Hair follicular keratinocyte (primary cell): ENCODE data around the genes DCDC2B, ZBTB8OS and SYNC.

GRCh38 chr1:31848287-31848673 lies 32.5 kb upstream of the SPOCD1 start:
- RAMPAGE, long total RNA: no peak

DNA sequence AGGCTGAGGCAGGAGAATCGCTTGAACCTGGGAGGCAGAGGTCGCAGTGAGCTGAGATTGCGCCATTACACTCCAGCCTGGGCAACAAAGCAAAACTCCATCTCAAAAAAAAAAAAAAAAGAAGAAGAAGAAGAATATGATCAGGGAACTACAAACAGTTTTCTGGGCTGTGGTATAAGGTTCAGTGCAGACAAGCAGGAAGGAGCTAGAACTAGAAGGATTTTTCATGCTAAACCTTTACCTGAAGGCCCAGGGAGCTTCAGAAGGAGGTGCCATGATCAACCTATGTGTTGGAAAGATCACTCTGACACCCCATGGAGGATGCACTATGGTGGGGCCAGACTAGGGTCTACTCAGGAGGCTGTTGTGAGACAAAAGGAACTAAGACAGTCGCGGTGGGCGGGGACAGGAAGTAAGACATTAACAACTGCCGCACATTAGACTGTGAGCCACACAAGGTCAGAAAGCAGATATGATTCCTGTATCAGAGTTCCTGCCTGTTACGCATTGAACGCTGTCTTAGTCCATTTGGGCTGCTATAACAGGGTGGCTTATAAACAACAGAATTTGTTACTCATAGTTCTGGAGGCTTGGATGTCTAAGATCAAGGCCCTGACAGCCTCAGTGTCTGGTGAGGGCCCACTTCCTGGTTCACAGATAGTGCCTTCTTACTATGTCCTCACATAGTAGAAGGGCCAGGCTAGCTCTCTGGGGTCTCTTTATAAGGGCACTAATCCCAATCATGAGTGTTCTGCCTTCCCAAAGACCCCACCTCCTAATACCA lies 49.0 kb downstream of the PTP4A2 start:
- RAMPAGE, long total RNA: no peak

- RAMPAGE, long total RNA: no peak
Observed at GRCh38 chr1:31913533-31914272, 24.5 kb downstream of the PTP4A2 start.

DNA sequence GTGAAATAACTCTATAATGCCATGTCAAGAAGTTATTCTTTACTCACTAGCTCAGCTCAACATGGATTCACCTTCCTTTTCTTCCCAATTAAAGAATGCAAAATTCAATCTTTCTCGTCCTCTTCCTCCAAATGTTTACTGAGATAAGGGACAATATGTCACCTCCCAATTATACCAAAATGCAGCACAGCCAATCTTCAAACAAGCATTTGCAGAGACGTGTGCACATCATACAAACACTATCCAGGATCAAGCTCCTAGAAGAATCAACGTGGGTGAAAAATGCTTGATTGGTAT lies 7.3 kb downstream of the PTP4A2 start:
- RAMPAGE, long total RNA: no peak

DNA sequence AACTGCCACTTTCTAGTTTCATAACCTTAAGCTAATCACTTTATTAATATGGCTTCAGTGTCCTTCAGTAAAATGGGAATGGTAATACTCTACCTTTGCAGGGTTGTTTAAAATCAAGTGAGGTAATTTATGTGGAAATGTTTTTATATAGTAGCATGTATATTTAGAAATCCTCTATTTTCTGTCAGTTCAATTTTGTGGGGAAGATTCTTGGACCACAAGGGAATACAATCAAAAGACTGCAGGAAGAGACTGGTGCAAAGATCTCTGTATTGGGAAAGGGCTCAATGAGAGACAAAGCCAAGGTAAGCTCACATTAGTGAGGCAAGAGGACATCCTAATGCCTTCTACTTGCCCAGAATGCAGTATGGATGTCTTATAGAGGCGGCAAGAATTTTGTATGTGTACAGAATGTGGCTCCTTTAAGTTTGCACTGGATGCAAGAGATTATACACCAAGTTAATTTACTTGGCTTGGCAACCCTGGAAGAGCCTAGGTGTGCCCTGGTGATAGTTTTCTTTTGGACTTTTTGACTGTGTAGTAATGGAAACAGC lies 17.7 kb downstream of the KHDRBS1 start:
- RAMPAGE, long total RNA: no peak

DNA sequence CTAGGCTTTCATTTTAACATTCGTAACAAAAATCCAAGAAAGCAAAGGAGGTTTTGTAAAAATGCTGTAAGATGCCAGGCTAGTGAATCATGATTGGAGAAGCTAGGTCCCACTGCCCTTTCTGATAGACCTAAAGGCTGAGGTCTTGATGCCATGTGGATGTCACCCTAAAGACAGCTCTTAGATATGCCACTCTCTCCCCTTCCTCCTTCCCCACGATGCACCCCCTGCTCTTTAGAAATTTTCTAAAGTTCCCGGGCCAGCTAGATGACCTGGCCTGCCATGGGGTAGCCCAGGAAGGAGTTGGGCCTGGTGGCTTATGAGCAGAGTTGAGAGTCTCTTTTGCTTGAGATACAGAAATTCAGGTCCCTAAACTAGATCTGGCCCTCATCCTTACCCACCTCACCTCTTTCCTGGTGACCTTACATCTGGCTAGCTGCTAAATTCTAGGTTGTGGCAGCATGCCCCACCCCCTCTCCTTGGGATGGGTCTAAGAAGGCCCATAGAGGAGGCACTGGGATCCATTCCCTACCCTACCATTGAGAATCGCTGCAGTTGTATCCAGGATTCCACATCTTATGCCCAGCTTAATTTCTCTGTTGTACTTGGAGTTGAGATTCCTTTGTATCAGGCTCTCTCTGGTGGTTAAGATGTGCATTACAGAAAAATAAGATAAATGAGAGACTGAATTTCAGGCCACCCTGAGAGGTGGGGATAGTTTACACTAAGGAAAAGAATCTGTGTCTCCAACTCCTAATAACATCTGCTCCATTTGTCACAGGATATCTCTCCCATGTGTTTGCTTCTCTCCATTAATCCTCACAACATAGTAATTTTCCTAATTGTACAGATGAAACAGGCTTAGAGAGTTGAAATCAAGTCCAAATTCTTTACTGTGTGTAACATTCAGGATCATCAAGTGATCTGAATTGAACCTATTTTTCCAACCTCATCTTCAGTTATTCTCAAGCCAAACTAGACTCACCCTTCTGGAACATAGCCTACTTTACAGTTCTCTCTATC lies 9.5 kb upstream of the TMEM39B start:
- RAMPAGE, long total RNA: no peak

DNA sequence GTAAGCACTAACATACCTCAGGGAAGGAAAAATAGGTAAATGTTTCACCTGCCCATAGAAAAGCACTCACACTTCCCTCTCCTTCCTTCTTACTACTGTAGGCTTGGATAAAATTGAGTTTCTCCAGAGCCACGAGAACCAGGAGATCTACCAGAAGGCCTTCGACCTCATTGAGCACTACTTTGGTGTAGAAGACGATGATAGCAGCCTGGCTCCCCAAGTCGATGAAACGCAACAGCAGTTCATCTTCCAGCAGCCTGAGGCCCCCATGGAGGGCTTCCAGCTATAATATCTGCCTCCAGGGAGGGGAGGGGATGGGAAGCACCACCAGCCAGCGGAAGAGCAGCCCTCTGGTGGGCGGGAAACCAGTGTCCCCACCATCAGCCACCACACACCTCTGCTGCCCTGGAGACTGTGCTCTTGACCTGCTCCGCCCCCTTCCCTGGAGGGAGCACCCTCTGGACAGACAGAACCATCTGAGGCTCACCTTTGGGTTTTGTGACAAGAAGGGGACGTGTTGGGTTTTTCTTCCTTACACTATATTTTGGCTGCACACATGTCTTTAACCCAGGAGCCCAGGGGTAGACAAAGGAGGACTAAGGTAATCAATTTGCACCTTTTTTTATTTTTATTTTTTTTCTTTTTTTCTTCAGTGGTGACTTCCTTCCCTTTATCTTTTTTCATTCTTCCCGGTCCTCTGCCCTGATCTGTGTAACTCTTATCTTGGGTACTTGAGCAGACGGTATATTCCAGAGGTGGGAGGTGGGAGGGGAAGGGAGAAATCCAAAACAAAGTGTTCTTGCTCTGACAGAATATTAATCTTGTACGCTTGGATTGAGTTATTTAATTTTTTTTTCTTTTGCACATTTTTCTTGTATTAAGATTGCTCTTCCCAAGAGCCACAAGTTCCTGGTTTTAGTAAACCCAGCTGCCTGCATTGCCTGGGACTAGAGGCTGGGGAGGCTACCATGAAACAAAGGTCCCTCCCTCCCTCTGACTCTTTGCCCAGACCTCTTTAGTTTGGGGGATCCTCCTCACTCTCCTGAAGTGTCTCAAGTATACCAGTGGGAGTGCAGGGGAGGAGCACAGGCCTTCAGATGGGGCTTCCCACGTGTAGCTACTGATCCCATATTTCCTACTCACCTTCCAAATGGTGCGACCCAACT lies 8.5 kb upstream of the TXLNA start:
- RAMPAGE, long total RNA: no peak

- RAMPAGE, long total RNA: no peak
Observed at GRCh38 chr1:32201473-32201982, 1.1 kb downstream of the CCDC28B start.

- RAMPAGE, long total RNA: no peak
Observed at GRCh38 chr1:32208601-32209522, at the start of gene DCDC2B. Gene DCDC2B (plus strand): TSS chr1:32209089.

DNA sequence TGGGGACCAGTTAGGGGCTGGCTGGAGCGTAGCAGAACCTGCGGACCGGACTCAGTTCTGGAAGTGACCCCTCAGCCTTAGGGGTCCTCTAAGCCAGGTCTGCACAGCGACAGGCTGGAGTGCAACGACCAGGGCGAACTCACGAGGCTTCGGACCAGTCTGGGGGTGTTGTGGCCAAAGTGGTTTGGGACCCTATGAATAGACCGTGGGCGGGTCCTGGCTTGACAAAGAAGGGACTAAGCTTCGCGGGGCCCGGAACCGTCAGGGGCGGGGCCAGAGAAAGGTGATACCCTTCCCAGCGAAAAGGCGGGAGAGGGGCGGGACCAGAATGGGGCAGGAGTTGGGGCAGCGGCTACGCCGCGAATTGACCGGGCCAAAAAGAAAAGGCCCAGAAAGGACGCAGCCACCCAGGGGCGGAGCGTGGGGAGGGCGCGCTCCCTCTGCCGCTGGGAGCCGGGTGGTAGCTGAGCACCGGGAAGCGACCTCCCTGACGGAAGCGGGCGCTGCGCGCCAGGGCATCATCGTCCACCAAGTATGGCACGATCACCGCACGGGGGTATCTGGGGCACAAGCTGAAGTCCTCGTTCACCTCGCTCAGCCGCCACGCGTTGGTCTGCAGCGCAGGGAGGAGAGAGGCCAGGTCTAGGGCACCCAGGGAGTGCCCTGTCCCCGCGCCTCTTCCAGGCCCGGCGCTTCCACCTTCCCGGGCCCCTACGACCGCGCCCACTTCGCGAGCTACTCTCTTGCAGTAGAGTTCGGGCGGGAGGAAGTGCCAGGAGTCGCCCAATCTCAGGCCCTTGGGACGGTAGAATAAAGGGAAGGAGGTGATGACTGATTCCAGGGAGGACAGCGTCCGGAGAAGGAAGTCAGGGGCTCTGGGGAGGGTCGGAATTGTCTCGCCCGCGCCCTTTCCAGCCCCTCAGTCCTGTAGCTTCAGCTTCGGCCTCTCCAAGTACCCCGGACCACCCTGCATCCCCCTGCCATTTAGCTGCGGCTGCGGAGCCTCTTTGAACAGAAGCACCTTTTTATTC lies 6.7 kb upstream of the FAM167B start:
- RAMPAGE, long total RNA: no peak

- RAMPAGE, long total RNA: no peak
Observed at GRCh38 chr1:32333460-32333696, 2.7 kb downstream of the MARCKSL1 start.

GRCh38 chr1:32351029-32351198 lies 11.4 kb downstream of the FAM229A start:
- RAMPAGE, long total RNA: no peak

DNA sequence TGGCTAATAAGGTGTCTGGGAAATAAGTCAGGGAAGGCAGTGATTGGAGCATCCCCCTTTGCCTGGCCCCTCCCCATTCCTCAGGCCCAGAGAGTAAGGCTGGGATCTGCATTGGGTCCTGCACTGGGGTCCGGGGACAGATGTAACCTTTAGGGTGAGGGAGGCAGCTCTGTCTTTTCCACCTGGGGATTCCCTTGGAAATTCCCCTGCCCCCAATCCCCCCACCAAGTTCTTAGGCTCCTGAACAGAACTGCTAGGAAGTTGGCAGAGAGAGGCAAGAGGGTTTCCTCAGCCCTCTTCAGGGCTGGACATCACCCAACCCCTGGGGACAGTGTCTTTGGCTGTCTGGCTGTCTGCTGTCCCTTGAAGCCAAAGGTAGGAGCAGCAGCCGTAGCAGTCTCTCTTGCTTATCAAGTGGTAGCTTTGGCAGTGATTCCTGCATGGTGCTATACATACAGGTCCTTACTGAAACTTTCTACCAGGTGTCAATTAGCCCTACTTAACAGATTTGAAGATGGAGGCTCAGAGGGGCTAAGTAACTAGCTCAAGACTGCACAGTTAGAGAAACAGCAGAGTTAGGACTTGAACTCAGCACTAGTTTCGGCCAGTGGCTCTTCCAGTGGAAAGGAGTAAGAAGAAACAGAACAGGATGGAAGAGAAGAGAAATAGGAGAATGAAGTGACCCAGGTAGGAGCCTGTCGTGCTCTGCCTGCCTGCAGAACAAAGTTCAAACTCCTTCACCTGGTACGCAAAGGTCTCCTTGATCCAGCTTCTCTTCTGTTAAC lies 4.2 kb downstream of the FAM229A start:
- RAMPAGE, long total RNA: no peak

- RAMPAGE, long total RNA: no peak
Observed at GRCh38 chr1:32378262-32378680, 15.9 kb downstream of the TSSK3 start.

GRCh38 chr1:32650161-32651080 lies at the start of gene ZBTB8OS:
Gene ZBTB8OS (minus strand): TSS chr1:32650550.
- RAMPAGE, long total RNA: no peak

- RAMPAGE, long total RNA: no peak
Observed at GRCh38 chr1:32657394-32657984, 6.5 kb downstream of the RBBP4 start.

DNA sequence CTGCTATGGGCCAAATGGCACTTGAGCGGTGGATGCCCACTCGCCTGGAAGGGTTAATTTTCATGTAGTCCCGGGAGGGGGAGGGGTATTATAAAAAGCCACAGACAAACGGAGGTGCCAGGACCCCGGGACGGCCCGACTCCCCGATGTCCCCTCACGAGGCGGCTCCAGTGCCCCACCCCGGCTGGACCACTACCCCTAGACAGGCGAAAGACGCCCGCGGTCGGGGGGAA lies 344 bp downstream of the SYNC start:
- RAMPAGE, long total RNA: no peak

- RAMPAGE, long total RNA: no peak
Observed at GRCh38 chr1:32702543-32703423, at the start of gene SYNC. Gene SYNC (minus strand): TSS chr1:32702770.

- RAMPAGE, long total RNA: no peak
Observed at GRCh38 chr1:32755665-32756441, 14.2 kb downstream of the KIAA1522 start.

DNA sequence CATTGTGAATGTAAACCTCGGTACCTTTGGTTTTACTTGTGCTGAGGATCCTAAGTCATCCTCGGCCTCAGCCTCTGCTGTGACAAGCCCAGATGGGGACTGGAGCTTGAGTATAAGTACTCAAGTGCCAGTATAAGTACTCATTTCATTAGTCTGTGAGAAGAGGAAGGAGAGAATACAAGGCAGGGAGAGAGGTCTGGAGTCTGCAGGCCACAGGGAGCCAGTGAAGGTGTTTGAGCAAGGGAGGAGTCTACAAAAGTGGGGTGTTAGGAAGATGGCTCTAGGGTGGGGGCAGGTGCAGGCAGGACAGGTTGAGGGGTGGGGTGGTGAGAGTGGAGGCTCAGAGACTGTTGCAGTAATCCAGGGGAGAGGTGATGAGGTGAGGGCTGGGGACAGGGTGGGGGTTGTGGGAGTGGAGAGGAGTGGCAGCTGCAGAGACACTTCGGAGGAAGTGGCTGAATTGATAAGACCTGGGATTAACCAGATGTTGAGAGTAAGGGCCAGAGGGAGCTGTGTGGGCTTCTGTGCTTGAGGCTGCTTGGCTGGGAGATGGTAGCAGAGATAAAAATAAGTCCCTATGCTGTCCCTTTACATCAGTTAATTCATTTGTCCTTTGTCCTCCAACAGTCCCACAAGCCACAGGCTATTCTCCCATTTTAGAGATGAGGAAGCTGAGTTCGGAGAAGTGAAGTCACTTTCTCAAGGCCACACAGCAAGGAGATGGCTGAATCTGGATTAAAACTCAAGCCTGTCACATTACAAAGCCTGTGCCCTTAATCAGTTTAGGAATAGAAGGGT lies 15.6 kb downstream of the KIAA1522 start:
- RAMPAGE, long total RNA: no peak